Frontal cortex (tissue), 2 donors: ENCODE data around the gene EXO5.

GRCh38 chr1:39408244-39409419 lies 82.8 kb upstream of the BMP8A start:
- RAMPAGE, long total RNA, result no peak

DNA sequence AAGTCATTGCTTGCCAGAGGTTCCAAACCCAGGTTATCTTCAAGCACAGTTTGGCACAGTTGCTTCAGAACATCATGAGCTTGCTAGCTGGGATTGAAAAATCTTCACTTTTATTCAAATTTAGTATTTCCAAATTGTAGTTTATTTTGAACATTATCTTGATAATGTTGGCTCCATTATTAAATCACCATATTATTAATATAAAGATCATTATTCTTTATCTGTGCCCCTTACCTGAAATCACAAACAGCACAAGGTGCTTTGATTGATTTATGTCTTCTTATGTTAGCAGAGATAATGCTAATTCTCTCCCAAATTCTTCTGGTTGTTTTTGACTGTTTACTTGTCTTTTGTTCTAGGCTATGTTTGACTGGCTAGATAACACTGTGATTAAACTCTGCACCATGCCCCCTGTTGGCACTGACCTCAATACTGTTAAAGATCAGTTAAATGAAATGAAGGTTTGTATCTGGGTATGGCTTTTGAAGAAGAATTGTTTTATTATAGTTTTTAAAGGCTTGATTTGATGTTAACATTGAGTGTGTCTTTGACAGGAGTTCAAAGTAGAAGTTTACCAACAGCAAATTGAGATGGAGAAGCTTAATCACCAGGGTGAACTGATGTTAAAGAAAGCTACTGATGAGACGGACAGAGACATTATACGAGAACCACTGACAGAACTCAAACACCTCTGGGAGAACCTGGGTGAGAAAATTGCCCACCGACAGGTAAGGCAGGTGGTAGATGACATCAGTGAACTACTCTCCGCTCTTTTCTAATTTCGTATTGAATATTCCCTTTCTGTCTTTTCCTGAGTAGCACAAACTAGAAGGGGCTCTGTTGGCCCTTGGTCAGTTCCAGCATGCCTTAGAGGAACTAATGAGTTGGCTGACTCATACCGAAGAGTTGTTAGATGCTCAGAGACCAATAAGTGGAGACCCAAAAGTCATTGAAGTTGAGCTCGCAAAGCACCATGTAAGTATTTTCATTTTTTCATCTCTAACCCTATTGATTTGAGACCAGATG lies 49.5 kb upstream of the BMP8A start:
- RAMPAGE, long total RNA, result no peak

DNA sequence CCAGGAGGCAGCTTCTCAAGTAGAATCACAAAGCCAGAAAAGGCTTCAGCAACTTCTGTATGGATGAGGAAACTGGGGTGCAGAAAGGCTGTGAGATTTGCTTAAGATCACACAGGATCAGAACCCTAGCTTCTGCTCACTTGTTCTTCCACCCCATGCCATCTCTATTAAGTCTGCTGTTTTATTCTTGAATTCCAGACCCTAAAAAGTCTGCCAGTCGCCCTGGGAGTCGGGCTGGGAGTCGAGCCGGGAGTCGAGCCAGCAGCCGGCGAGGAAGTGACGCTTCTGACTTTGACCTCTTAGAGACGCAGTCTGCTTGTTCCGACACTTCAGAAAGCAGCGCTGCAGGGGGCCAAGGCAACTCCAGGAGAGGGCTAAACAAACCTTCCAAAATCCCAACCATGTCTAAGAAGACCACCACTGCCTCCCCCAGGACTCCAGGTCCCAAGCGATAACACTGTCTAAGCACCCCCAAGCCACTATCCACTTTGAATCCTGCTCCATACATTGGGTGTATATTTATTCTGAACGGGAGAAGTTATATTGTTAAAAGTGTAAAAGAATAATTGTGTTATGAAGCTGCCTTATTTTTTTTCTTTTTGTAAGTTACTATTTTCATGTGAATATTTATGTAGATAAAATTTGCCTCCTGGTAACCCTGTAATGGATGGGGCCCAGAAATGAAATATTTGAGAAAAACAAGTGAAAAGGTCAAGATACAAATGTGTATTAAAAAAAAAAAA lies 5.9 kb upstream of the BMP8A start:
- RAMPAGE, long total RNA, result no peak

- RAMPAGE, long total RNA, result no peak
Measured at GRCh38 chr1:39525640-39526219, 34.3 kb downstream of the BMP8A start.

GRCh38 chr1:39625063-39625976 lies 14.1 kb downstream of the HEYL start:
- RAMPAGE, long total RNA, result no peak

- RAMPAGE, long total RNA, result no peak
Measured at GRCh38 chr1:39926339-39926847, 24.7 kb upstream of the MYCL start.

GRCh38 chr1:40038973-40039385 lies 1.6 kb upstream of the CAP1 start:
- RAMPAGE, long total RNA, result no peak

GRCh38 chr1:40071701-40072055 lies 25.4 kb downstream of the PPT1 start:
- RAMPAGE, long total RNA, result no peak

DNA sequence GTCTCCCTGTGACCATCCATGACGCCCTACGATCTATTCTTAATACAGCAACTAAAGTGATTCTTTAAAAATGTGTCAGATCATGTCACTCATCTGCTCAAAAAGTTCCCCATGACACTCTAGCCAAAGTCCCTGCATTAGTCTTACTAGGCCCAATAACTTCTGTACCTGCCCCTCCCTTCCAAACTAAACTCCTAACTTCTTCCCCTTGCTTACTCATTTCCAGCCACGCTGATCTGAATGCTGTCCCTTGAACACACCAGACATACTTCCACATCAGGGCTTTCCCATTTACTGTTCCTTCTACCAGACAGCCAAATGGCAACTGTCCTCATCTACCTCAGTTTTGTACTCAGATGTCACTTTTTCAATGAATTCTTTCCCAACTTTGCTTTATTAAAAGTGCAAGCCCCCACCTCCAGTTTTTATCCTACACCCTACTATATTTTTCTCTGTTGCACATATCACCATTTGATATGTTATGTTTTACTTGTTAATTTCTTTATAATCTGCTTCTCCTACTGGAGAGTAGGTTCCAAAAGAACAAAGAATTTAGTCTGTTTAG lies 1.2 kb downstream of the PPT1 start:
- RAMPAGE, long total RNA, result no peak

DNA sequence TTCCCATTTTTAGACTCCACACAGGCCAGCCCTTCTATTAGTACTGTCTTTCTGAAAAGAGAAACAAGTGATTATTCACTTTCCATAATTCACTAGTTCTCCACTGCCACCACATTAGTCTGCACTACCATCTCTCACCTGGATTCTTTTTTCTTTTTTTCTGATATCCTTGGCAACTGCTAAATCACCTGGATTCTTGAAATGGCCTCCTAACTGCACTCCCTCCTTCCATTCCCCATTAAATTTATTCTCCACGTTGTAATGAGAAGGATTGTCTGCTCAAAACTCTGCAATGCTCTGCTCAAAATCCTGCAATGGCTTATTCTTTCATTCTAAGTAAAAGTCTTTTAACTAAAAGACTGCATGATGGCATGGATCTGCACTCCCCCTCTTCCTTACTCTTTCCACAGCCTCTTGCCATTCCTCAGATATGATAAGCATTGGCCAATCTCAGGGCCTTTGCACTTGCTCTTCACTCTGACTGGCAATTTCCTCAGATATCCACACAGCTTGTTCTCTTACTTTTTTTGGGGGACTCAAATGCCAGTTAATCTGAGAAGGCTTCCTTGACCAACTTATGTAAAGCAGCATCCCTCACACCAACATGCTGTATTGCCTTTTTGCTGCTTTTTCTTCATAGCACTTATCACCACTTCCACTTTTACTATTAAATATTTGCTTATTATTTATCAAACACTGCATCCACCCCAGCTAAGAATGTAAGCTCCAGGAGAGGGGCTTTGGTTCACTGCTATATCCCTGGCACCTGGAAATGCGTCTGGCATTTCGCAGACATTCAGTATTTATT lies 2.9 kb upstream of the ZMPSTE24 start:
- RAMPAGE, long total RNA, result no peak

DNA sequence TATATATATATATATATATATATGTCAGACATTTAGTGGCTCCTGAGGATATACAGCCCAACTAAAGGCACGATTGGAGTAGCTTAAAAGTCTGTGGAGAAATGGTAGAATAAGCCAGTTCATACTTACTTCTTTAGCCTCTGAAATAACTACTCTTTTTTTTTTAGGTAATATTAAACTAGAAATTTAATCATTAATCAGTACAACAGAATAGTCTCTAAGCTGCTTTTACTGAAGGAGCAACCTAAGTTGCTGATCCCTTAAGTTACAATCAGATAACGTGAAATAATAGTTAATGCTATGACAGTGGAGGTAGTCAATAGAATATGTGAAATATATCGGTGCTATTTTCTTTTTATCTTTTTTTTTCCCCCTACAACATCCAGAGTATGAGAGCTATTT lies 15.5 kb downstream of the ZMPSTE24 start:
- RAMPAGE, long total RNA, result no peak

DNA sequence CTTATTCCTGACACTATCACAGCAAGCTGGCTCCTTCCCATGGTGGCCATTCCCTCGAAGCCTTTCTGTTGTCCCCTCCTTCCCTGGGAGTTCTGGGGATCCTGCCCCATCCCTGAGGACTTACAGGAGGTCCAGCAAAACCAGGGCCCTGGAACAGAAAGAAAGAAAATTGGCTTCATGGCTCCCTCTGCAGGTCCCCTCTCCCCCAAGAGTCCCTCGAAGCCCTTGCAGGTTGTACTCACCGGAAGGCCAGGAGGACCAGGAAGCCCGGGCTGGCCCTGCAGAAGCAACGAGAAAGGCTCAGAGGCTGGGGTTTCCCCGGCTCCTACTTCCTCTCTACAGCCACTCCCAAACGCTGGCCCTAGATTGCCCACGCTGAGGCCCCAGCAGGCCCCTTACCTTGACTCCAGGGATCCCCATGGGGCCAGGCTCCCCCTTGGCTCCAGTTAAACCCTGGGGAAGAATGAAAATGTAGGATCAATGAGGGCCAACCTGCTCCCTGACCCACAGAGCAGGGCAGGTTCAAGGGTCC lies 4.7 kb downstream of the COL9A2 start:
- RAMPAGE, long total RNA, result no peak

- RAMPAGE, long total RNA, result no peak
Measured at GRCh38 chr1:40338709-40339092, 21.6 kb upstream of the COL9A2 start.

- RAMPAGE, long total RNA, result no peak
Measured at GRCh38 chr1:40339926-40340298, 22.8 kb upstream of the COL9A2 start.

- RAMPAGE, long total RNA, result no peak
Measured at GRCh38 chr1:40352159-40352511, 21.4 kb upstream of the SMAP2 start.

DNA sequence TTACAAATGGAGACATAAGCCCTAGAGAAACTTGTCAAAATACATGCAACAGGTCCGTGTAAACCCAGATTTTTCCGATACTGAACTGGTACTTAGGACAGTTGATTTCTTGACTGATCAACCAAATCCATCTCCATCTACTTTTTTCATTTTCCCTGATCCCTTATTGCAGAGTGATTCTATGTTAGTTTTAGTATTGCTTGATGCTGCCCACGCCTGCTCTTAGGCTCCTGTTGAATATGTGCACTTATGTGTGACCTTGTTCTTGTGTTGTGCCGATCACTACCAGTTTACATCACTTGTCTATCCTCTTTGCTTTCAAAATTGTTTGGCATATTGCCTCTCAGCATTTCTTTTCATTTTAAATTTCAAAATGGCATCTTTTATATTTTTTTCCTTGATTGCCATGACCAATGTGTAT lies 28.2 kb downstream of the SMAP2 start:
- RAMPAGE, long total RNA, result no peak

DNA sequence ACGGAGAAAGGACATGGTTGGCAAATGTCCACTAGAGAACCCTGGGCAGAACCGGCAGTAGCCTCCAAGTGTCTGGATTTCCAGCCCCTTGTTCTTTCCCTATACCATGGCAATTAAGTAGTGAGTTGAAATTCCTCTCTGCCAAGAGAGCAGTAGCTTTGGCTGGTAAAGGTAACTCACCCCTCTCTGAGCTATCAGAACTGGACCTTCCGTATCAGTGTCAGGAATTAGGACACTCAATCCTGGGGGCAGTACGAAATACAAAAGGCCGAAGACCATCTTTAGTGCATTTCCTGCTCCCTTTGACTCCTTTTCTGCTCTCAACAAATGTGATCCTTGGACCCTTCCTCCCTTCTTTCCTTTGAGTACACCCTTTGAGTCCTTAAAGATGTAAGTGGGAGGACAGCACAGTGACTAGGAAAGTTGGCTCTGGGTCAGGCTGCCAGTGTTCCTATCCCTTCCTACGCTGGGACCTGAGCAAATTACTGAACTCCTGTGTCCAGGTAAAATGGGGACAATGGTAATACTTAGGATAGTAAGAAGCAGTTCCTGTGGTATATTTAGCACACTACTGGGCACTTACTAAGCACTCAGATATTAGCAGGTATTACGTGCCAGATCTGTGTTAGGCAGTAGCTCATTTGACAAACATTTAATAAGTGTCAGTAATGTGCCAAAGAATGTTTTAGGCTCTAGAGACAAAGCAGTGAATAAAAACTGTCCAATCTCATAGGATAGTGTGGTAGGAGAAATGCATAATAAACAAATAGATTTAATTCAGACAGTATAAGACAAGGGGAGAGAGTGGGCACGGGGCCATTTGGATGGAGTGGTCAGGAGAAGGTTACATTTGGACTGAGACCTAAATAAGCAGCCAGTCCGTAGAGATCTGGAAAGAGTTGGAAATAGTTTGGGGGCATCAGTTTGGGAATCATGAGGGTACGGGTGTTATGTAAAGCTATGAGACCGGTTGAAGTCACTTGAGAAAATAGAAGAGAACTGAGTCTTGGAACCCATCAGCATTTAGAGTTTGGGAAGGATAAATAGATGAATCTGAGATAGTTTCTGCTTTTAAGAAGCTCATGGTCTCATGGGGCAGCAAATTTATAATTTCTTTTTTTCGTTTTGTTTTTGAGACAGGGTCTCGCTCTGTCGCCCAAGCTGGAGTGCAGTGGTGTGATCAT lies 26.3 kb upstream of the ZFP69B start:
- RAMPAGE, long total RNA, result no peak

GRCh38 chr1:40508352-40509537 lies at the start of gene EXO5:
TSS of gene EXO5 (plus strand) at chr1:40508767.
- RAMPAGE, long total RNA, result no peak

DNA sequence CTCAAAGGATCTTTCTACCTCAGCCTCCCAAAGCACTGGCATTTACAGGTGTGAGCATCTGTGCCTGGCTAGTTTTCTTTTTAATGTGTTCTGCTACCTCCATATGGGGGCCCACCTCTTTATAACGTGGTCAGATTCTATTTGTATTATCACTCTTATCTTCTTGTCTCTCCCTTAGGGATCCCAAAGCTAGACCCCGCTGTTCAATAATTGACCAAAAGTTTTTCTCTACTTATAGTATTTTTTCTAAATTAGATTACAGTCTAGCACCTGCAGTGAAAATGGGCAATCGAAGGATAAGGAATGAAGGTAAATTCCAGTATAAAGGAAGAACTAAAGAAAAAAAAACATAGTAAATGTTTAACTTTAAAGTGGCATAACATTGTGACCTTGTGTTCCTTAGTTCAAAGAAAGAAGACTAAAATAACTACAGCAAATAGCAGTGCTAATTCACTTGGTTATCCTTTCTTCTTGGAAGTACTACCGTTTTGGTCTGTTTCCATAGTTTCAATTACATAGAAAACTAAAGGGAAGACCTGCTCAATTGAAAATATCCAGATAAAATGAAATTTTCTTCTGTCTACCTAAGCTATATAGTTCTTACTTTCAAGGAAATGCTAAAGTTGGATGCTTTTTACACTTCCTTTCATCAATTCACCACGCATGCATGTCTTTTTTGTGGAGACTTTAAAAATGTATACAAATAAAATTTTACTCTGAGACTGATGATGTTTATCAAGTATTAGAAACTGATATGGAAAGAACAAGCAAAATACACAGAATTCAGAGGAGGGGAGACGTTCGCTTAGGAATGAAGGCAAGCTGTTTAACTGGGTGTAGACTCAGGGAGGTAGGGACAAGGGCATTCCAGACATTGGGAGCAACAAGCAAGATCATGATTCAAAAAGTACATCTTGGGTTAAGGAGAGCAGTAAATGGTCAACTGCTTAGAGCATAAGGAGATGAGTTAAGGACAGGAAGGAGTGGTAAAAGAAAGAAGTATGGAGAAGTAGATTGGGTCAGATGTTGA lies 24.3 kb downstream of the NFYC start:
- RAMPAGE, long total RNA, result no peak

DNA sequence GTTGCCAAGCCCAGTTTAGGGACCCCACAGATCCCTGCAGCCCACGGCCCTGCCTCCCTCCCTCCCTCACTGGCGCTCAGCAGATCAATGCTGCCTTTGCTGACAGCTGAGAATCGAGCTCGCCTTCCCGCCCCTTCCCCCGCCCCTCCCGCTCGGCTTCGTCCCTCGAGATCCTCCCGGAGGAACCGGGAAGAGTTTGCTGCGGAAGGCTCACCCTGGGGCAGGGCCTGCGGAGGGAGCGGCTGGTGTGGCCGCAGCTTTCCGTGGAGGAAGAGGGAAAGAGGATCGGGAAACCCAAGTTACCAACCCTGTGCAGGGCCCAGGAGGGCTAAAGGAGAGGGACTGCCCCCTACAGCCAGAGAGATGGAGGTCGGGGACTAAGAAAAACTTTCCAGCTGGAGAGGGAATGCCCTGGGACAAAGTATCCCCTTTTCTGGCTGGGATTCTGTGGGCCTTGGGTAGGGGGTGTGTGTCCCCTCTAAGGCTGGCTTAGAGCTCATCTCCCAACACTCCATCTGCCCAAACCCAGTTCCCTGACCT lies 1.1 kb upstream of the KCNQ4 start:
- RAMPAGE, long total RNA, result no peak